Measurements from ENCODE around the gene ECI2.

DNA sequence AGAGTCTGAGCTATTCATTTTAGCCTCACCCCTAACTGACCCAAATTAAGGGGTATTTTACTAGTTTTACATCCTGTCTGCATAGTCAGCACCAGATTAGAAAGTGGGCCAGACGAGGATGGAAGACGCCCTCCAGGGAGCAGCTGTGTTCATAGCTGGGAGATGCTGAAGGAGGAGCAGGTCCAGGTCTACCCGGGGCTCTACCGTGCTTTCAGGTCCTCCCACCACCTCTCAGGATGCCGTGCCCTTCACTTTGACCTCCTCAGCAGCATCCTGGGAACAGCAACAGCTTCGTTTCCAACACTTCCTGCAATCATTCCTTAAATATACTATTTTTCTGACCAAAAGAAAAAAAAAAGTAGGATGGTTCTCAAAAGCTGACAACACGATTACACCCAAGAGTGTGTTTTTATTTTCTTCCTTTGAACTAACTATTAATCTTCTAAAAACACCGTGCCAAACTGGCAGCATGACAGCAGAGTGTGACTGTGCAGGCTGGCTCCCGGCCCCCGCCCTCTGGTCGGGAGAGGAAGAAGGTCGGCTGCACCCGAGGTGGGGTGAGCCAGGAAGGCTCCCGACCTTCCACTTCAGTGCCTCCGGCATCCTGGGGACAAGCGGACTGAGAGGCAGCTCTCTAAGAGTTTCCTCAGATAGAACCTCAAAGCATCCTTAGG lies 29.3 kb downstream of the SLC22A23 start:
- RRBS = 52% methylated on average over 6 of the region's 16 CpGs

- RRBS = 3% methylated on average over 37 of the region's 78 CpGs
These were observed 1.1 kb downstream of the SLC22A23 start for GRCh38 chr6:3455457-3456482.

DNA sequence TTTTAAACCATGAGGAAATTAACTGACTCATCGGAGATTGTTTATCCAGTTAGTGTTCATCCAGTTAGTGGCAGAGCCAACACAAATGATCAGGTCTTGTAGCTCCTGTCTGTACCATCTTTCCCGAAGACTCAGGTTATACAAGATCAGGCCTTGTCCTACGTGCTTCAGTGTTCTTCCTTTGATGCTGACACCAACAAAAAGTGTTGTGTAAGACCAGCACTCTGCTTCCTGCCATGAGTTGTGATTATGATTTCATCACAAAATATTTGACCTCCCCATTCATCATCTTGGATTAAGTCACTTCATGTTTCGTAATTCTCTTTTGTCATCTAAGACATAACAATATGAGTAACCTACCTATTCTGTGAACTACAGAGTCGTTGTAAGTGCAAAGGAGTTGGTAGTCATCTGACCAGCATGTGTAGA lies 135.5 kb upstream of the SLC22A23 start:
- RRBS = no CpG with 5 or more reads among the region's 5 CpGs

GRCh38 chr6:3752790-3753233 lies 1.3 kb upstream of the PXDC1 start:
- RRBS = no CpG with 5 or more reads among the region's 11 CpGs

- RRBS = no CpG with 5 or more reads among the region's 6 CpGs
These were observed 43.4 kb upstream of the FAM50B start for GRCh38 chr6:3805784-3806239.

DNA sequence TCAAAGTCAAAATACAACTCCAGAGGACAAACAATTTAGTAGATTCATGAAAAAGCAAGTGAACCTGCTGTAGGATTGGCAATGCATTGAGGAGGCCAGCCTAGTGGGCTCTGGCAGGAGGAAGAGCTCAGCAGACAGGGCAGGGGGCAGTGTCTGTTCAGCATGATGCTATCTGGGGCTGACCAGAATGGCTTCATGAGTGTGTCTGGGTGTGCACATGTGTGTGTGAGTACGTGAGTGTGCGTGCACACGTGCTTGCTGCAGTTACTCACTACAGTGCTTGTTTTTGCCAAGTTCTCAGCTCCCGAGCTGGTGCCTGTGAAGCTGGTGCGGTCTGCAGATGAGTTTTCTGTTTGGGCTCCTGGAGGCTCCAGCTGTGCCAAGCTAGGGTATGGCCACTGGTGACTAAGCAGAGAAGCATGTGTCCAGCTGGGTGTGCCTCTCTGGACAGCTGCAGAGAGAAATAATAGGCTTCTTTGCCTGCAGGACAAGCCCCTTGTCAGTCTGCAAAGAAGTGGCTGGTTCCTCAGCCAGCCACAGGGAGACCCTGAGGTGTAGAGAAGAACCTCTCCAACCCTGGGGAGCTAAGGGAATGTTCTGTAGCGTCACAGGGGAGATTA lies 40.4 kb upstream of the FAM50B start:
- RRBS = no CpG with 5 or more reads among the region's 6 CpGs

GRCh38 chr6:3887991-3888545 lies 38.9 kb downstream of the FAM50B start:
- RRBS = no CpG with 5 or more reads among the region's 9 CpGs

GRCh38 chr6:3908648-3909640 lies 59.8 kb downstream of the FAM50B start:
- RRBS = no CpG with 5 or more reads among the region's 15 CpGs

DNA sequence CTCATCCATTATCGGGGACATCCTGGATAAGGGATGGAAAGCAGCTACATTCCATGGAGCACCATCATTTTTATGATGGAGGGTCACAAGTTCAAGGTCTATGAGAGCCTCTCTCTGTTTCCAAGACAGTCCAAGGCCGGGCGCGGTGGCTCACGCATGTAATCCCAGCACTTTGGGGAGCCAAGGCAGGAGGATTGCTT lies 80.4 kb downstream of the FAM50B start:
- RRBS = no CpG with 5 or more reads among the region's 5 CpGs

- RRBS = no CpG with 5 or more reads among the region's 6 CpGs
These were observed 3.4 kb upstream of the PRPF4B start for GRCh38 chr6:4017668-4018114.

DNA sequence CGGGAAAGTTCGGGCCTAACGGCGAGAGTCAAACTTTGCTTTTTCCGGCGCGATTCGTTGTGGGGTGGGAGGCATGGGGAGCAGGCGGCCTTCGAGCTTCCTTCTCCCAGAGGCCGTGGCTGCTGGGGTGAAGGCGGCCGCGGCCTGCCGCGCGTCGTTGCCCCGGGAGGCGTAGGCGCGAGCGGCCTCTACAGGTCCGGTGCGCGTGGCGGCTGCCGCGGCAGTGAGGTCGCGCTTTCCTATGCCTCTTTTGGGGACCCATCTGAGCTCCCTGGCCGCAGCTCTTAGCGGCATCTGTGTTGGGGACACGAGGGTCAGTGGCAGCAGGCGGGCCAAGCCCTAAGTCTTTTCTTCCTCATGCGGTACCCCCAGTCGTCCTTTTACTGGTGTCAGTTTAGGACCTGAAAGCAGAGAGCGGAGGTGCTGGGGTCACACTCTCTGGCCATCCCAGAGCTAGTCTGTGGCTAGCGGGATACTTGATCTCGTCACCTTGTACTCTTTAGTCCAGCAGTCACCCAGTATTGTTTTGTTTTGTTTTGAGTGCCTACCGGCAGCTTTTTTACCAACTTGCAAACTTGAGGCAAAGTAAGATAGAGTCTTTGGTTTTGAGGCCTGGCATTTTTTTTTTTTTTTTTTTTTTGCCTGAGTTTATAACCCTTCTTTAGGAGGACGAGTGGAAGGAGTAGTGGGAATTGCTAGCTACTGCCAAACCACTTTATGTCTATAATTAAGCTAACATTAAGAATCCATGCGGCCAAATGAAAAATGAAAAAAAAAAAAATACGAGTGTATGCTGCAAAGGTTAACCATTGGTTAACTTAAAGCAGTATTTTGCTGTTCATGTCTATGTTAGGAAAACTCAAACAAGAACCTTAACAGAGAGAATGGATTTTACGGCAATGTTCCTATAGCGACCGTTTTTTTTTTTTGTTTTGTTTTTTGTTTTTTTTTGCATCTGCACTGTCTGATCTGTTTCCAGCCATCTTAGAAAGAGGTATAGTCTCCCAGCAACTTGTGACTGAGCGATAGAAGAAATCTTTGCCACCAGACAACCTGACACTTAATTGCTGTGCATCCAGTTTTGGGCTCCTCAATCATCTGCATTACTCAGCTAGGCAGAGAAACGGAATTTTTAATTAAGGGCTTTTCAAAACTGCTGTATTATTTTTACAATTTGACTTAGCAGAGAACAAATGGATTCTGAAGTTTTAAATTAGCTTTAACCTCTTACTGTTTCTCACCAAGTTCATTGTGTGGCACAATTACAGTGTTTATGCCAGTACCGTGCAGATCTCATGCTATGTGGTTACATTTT lies 894 bp downstream of the PRPF4B start:
- RRBS = 1% methylated on average over 4 of the region's 50 CpGs

DNA sequence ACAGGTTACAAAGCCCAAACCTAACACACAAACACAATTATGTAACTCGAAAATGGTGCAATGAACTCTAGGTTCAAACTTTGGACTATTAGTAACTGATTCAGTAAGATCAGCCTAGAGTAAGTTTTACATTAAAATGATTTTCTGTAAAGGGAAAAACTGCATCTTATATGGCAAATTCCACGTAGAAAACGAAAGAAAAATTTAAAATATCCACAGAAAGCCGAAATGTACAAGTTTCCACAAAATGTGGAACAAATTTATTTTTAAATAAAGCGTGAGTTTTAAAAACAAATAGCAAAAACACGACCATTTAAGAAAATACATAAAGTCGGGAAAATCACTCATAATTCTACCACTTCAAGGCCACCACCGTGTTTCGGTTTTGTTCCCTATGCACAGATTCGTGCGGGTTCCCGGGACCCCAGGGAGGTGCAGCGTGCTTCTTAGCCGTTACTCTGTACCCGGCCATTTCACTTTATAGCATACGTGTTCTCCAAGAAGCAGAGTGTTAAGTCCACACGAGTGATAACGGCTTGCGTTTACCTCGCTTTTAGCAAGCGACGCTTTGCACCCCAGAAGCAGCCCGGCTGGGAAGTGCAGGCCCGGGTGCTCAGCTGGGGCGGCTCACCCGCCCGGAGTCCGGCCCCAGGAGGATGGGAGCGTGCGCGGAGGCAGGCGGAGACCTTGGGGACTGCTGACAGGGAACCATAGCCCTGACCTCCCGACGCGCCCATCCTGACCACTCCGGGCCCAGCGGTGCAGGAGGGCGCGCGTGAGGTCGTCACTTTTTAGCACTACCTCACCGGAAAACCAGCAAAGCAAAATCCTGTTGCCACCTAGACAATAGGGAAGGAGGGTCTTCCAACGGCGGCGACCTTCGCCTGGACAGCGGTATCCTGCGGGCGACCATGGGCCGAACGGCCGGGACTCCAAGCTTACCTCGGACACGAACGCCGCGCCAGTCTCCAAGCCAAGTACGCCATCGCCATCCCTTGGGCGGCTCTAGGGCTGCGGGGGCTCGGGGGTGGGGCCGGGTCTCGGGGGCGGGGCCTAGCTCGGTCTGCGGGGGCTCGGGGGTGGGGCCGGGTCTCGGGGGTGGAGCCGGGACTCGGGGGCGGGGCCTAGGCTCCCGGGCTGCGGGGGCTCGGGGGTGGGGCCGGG lies at the start of gene ECI2:
Gene ECI2 (minus strand): TSS at position 1,007 of the 1,164 bp plus-strand sequence.
- RRBS = 6% methylated on average over 18 of the region's 77 CpGs

DNA sequence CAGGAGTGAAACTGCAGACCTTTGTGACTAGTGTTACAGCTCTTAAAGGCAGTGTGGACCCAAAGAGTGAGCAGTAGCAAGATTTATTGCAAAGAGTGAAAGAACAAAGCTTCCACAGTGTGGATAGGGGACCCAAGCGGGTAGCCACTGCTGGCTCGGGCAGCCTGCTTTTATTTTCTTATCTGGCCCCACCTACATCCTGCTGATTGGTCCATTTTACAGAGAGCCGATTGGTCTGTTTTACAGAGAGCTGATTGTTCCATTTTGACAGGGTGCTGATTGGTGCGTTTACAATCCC lies 55.3 kb upstream of the ECI2 start:
- RRBS = no CpG with 5 or more reads among the region's 4 CpGs

DNA sequence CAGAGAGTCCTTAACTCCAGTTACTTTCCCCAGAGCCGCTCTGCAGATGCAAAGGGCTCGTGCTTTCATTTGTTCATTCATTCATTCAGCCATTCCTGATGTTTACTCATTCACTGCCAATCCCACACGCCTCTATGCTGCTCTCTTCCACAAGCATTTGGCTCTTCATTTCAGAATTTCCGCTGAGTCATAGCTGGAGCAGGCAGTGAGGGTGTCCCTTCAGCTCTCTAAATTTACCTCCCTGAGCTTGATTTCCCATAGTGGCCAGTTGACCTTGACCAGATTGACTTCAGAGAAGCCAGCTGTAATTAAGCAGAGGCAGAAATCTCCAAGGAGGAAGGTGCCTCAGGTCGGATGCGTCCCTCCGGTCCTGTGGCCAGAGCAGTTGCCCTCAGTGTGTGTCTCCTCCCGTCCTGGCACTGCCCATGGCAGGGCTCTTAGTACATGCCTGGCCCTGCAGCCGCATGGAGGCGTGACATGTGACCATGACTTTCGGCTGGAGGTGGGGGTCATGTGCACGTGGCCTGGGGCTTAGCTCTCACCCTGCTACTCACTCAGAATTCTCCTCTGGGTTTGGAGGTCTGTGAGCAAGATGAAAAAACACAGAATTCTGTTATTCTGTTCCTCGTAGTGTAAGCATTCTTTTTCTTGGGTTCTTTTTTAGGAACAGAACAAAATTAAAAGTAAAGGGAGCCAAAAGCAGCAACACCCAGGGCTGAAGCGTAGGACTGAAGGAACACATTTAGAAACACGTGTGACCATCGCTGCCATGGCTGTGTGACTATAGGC lies 267.3 kb upstream of the ECI2 start:
- RRBS = no CpG with 5 or more reads among the region's 16 CpGs

- RRBS = 28% methylated on average over 3 of the region's 21 CpGs
These were observed 315.6 kb upstream of the CDYL start for GRCh38 chr6:4460383-4461316.

GRCh38 chr6:4610344-4610913 lies 165.8 kb upstream of the CDYL start:
- RRBS = no CpG with 5 or more reads among the region's 14 CpGs

DNA sequence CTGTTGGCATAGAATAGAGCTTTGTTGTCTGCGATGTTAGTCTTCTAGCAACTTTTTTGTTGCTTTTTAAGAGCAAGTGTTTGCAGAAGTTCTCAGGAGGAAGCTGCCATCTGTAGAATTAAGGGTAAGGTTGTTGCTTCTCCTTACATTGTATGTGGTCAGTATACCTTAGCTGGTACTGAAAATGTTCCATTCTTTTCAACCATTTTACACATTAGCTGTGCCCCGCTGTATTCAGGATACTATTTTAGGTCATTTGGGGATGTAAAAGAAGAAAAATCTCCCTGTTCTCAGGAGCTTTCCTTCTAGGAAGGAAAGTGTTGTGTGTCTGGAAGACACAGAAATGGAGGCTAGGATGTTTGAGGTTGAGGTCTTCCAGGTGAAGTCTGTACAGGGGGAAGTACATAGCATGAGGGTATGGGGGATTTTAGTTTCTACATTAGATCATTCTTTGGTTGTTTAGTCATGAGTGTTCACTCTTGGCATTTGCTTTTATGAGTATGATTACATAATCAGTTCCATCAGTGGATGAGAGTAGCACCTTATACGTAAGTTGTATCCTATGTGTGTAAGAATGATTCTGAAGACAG lies 1.7 kb downstream of the CDYL start:
- RRBS = no CpG with 5 or more reads among the region's 3 CpGs

- RRBS = no CpG with 5 or more reads among the region's 5 CpGs
These were observed 5.7 kb downstream of the CDYL start for GRCh38 chr6:4781992-4782298.

DNA sequence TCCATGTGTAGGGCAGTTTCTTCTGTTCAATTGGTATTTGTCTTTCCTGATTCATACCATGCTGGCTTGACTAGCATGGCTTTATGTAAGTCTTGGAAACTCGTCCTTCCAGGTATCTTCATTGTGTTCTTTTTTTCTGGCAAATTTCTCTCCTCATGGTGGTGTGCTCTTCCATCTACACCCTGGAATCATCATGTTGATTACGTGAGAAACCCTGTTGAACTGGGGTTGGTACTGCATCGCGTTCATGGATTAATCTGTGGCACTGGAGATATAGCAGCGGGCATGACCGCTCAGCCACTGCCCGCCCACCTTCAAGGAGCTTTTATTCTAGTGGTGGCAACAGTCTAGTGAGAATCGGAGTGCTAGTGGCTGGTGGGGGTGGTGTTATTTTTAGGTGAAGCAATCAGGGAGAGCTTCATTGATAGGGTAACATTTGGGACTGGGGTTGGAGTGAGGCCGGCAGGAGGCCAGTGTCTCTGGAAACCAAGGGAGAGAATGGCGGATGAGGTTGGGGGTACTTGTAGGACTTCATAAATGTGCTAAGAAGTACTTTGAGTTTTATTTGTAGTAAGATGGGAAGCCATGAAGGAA lies 16.9 kb downstream of the CDYL start:
- RRBS = no CpG with 5 or more reads among the region's 10 CpGs

DNA sequence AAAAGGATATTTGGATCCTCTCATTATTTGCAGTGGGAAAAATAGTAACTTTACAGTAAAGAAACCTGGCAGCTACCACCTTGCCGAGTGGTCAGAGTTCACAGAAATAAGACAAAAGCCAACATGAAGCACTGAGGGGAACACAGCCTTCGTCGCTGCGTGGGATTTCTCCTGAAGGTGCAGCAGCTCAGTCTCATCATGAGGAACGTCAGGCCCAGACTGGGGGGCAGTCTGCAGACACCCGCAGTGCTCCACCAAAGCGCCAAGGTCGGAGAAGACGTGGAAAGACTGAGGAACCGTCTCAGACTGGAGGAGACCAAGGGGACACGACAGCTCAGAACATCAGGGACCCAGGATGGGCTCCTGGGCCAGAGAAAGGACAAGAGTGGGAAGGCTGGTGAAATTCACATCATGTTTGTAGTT lies 59.1 kb downstream of the RPP40 start:
- RRBS = no CpG with 5 or more reads among the region's 11 CpGs